Skin of body (tissue), 2 donors: ENCODE results near the genes FAM47C, LANCL3, H2AL3 and OTC.

- RAMPAGE, long total RNA: no peak
Measured at GRCh38 chrX:35439875-35440130, 358.3 kb upstream of the MAGEB16 start.

- RAMPAGE, long total RNA: no peak
Measured at GRCh38 chrX:36720120-36720468, 288.1 kb upstream of the FAM47C start.

GRCh38 chrX:36962892-36963936, 45.0 kb upstream of the FAM47C start:
- RAMPAGE, long total RNA: no peak

GRCh38 chrX:37008285-37008519, at the start of gene FAM47C:
FAM47C (plus strand) TSS chrX:37008366.
- RAMPAGE, long total RNA: no peak

DNA sequence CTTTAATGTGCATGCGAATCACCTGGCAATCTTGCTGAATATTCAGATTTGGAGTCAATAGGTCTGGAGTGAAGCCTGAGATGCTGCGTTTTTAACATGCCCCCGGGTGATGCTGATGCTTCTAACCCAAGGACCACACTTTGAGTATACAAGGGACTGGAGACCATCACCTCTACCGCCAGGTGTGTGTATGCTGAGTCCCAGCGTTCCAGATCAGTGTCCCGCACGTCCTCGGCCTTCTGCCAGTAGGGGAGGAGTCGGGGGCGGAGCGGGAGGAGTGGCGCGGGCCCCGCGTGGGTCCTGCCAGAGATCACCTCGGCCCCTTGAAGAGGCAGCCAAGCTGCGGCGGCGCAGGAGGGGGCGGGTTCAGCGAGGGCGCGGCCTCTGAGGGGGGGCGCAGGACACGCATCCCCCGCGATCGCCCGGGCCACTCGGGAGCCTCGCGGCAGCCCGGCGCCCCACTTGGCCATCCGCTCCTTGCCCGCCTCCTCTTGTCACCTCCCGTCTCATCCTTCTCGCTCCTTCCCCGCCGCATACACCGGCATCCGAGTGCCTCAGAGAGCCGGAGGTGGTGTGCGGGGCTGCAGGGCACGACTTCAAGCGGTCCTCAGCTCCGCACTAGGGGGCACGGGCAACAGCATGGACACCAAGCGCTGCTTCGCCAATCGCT, at the start of gene LANCL3:
Gene LANCL3, plus strand, starts transcription at position 430 of the 670 bp plus-strand sequence.
- RAMPAGE, long total RNA: no peak

- RAMPAGE, long total RNA: no peak
Measured at GRCh38 chrX:37745990-37746746, 33.7 kb upstream of the CYBB start.

DNA sequence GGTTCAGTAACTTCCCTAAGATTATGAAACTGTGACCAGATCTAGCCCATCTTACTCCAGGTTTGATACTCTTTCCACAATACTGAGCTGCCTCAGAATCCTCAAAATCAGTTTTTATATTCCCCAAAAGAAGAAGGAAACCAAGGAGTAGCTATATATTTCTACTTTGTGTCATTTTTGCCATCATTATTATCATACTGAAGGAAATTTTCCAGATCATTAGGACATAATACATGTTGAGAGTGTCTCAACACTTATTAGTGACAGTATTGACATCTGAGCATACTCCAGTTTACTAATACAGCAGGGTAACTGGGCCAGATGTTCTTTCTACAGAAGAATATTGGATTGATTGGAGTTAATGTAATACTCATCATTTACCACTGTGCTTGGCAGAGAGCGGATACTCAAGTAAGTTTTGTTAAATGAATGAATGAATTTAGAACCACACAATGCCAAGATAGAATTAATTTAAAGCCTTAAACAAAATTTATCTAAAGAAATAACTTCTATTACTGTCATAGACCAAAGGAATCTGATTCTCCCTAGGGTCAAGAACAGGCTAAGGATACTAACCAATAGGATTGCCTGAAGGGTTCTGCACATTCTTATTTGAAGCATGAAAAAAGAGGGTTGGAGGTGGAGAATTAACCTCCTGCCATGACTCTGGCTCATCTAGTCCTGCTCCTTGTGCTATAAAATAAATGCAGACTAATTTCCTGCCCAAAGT, 31.5 kb downstream of the CYBB start:
- RAMPAGE, long total RNA: no peak

- RAMPAGE, long total RNA: no peak
Measured at GRCh38 chrX:37993976-37994410, at the start of gene H2AL3. H2AL3 (plus strand) TSS chrX:37994272.

DNA sequence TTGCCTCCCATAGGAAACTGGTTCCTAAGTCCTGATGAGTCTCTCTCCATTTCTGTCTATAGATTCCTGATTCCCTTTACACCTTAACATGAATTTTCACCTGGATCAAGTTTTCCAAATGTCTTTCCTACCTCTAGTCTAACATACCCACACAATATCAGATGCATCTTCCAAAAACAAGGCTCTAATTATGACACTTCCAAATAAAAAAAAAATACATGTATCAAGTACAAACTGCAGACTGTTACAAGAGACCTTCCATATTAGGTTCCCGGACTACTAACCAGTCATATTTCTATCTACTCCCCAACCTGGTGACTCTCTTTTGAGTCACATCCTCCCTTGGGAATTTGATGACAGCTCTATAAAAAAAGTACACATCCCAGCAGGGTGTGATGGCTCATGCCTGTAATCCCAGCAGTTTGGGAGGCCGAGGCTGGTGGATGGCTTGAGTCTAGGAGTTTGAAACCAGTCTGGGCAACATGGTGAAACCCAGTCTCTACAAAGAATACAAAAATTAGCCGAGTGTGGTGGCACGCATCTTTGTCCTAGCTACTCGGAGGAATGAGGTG, 14.9 kb downstream of the RPGR start:
- RAMPAGE, long total RNA: no peak

- RAMPAGE, long total RNA: no peak
Measured at GRCh38 chrX:38343034-38343541, 9.3 kb upstream of the OTC start.

DNA sequence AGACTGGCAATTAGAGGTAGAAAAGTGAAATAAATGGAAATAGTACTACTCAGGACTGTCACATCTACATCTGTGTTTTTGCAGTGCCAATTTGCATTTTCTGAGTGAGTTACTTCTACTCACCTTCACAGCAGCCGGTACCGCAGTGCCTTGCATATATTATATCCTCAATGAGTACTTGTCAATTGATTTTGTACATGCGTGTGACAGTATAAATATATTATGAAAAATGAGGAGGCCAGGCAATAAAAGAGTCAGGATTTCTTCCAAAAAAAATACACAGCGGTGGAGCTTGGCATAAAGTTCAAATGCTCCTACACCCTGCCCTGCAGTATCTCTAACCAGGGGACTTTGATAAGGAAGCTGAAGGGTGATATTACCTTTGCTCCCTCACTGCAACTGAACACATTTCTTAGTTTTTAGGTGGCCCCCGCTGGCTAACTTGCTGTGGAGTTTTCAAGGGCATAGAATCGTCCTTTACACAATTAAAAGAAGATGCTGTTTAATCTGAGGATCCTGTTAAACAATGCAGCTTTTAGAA, at the start of gene OTC:
Gene OTC, plus strand, starts transcription at position 403 of the 541 bp plus-strand sequence.
- RAMPAGE, long total RNA: no peak

DNA sequence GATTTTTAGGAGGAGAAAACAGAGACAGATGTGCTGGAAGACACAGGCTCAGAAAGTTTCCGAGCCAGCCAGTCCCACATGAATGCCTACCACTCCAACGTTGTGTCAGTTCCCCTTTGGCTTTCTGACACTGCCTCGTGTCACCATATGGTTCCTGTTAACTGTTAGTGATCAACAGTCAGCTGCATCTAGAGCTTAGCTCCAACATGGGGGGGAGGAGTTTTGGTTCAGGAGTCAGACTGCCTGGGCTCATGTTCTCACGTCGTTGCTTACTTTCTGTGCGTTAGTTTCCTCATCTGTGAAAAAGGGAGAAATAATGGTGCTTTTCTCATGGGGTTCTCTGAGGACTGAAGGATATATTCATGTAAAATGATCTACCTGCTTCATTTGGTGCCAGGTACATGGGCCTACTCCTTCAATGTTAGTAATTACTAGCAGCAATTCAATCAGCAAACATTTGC, 343.8 kb downstream of the MID1IP1 start:
- RAMPAGE, long total RNA: no peak

- RAMPAGE, long total RNA: no peak
Measured at GRCh38 chrX:39226401-39226893, 425.2 kb downstream of the MID1IP1 start.

GRCh38 chrX:39309150-39310227, 508.2 kb downstream of the MID1IP1 start:
- RAMPAGE, long total RNA: no peak

DNA sequence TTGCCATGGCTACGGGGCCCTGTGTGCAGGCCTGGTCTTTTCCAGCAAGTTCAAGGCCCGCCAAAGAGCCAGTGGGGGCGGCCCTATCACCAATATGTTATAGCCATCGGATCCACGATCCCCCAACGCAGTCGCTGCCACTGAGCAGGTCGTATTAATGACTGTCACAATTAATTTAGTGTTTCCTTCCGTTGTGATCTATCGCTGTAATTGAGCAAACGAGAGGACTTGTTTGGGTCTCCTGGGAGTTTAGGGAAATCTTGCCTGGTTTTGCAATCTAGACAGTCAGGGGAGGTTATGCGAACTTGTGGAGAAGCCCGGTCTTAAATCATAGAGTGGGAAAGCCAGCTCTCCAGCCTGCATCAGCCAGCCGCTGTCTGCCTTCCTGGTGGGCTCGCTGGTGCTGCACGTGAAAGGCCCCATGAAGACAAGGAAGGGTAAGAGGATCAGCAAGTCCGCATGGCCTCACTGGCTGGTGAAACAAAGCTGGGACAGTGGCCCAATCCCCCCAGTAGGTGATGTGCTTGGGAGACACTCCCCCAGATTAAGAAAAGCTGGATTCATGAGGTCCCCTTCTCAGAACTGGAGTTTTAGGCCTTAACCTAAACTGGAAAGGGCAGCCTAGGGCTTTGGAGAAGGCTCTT, 452.2 kb downstream of the BCOR start:
- RAMPAGE, long total RNA: no peak

- RAMPAGE, long total RNA: no peak
Measured at GRCh38 chrX:39732843-39733287, 364.9 kb downstream of the BCOR start.

GRCh38 chrX:39754966-39756129, 342.4 kb downstream of the BCOR start:
- RAMPAGE, long total RNA: no peak

- RAMPAGE, long total RNA: no peak
Measured at GRCh38 chrX:39854623-39855519, 242.9 kb downstream of the BCOR start.

- RAMPAGE, long total RNA: no peak
Measured at GRCh38 chrX:40007473-40008189, 90.1 kb downstream of the BCOR start.

DNA sequence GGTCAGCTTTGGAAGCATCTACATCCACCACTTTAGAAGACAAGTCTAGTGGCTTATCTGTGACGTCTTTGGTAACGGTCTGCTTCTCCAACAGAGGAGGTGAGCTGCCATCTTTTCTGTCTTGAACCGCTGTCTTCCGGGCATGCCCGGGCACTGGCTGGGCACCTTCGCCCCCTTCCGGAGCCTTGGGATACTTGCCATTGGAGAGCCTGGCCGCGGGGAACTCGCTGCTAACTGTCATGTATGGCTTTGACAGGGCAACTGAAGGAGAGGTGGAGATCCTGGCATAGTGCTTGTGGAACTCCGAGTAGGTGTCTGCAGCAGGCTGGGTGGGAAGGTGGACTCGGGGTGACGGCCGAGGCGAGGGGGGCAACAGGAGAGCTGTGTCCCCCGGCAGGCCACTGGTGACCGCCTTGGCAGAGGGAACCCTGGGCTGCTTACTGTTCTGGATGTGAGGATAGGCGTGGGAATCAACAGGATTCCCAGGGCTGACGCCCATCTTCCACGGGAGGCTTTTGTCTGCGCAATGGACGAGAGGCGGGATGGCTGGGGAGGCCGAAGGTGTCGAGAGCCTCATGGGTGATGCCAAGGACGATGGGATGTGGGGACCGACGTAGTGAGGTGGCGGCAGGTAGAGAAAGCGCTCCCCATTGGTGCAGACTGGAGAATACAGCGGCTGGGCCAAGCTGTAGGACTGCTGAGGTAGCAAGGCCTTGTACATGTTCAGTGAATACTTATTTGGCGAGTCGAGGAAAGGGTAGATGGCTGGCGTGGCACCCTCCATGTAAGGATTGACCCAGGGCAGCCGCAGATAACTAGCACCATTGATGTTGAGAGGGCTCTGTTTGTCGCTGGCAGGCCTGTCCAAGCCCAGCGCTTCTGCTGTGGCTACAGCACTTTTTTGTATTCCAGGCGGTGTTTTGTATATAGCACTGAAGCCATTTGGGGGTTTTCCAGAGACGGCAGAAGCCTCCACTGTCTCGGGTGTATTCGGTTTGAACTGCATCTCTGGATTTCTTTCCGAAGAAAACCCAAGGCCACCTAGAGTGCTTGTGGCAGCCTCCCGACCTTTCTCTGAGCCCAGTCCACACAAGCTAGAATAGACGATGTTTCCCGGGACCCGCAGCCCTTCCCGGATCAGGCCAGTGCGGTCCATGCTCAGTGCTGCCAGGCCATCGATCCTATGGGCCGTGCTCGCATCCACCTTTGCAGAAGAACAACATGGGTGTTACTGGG, 23.4 kb downstream of the BCOR start:
- RAMPAGE, long total RNA: no peak